Epithelial cell of alveolus of lung (primary cell): ENCODE data around the gene AFTPH.

DNA sequence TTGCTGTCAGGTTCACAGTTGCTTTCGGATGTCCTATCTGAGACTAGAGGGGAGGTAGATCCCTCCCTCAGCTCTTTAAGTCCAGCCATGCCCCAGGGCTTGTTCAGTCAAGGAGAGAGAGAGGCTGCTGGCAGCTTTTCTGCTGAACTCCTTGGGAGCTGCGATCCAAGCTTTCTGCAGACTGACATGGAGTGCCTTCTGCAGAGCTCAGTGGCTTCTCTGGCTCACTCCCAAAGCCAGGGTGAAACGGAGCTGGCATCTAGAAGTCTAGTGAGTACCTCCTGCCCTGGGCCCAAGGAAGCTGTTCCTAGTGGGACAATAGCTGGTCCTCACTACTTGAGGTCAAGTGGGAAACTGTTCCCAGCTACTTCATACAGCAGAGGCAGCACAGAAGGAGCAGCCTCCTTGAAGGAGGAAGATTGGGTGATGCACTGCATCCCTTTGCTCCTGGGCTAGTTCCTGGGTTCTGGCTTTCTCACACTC, 62.5 kb downstream of the TMEM17 start:
- RAMPAGE, long total RNA: no peak
- RRBS: no CpG with 5 or more reads among the region's 3 CpGs

DNA sequence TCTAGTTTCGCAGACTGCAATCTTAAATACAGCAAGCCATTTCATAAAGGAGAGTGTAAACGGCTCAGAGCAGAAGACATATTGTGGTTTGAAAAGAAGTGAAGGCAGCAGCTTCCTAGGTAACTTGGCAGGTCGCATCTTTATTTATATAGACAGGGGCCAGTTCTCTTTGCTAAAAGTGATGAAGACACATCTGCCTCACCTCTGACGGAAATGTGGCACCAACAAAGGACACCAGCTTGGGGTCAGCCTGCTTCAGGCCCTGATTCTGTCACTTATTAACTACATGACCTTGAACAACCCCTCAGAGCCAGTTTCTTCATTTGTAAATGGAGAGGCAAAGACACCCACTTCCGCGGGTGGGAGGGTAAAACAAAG, 63.9 kb upstream of the TMEM17 start:
- RAMPAGE, long total RNA: no peak
- RRBS: no CpG with 5 or more reads among the region's 6 CpGs

- RAMPAGE, long total RNA: no peak
- RRBS: no CpG with 5 or more reads among the region's 19 CpGs
These were observed 64.4 kb upstream of the TMEM17 start for GRCh38 chr2:62570272-62570920.

DNA sequence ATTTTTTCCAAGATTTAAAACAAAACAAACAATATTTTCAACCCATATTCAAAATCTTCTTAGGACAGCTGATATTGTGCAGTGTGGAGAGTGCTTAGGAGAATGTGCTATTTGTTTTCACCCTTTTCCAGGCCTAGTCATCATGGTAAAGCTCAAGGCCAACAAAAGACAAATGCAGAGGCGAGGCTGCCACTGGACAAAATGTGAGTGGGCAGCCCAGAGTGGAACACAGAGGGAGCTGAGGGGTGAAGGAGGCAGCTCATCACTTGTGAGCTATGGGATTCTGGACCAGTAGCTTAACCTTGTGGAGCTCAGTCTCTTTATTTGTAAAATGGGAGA, 84.0 kb upstream of the TMEM17 start:
- RAMPAGE, long total RNA: no peak
- RRBS: no CpG with 5 or more reads among the region's 1 CpG

DNA sequence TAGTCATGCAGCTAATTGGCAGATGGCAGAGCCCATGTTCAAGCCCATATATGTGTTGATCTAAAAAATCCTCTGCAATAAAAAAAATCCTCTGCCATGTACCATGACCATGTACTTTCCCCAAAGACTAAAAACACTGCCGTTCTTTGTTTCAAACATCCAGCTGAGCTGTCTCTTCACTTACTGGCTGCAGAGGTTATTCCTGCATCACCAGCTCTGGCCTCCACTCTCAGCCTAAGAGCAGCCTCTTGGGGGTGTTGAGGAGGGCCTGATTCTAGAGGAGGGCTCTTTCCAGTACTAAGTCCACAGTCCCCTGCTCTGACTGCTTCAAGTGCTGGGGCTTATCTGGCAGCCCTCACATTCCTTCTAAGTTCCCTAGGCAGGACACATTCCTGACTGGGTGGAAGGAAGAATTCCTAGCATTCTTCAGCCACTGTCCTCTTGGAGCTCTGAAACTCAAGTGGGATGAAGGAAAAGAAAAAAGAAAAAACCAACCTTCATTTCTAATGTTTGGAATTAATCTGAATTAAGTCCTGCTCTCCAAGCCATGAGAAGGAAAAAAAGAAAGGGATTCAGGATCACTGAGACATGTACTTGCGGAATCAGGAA, 32.9 kb upstream of the EHBP1 start:
- RAMPAGE, long total RNA: no peak
- RRBS: no CpG with 5 or more reads among the region's 2 CpGs

DNA sequence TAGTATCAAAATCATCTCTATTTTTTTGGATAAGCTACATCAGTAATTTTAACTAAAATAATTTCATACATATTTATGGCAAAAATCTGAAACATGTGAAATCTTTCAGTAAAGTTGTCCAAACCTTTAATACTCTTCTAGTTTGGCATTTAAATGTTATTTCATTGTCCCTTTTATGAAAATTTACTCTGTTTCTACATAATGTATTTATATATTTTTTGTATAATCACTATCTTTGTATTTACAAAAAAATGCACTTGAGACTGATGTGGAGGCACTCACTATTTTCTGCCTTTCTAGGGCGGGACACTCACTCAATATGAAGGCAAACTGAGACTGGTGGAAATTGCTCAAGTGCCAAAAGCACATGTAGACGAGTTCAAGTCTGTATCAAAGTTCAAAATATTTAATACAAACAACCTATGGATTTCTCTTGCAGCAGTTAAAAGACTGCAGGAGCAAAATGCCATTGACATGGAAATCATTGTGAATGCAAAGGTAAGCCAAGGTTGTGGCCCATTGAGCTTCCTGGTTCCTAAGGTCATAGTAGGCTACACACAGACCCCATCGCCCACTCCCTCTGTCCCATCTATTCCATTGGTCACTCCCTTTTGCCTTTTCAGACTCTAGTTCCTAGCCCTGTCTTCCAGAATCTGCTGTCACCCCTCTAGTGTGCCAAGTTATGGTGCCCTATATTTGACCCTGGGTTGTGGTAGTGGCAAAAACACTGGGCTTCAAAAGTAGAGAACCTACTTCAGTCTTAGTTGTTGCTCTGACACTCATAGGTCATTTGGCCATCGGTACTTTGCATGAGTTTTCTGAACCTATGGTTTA, 44.6 kb downstream of the UGP2 start:
- RAMPAGE, long total RNA: no peak
- RRBS: no CpG with 5 or more reads among the region's 4 CpGs

- RAMPAGE, long total RNA: no peak
- RRBS: no CpG with 5 or more reads among the region's 9 CpGs
These were observed 24.9 kb downstream of the VPS54 start for GRCh38 chr2:63994192-63994817.

DNA sequence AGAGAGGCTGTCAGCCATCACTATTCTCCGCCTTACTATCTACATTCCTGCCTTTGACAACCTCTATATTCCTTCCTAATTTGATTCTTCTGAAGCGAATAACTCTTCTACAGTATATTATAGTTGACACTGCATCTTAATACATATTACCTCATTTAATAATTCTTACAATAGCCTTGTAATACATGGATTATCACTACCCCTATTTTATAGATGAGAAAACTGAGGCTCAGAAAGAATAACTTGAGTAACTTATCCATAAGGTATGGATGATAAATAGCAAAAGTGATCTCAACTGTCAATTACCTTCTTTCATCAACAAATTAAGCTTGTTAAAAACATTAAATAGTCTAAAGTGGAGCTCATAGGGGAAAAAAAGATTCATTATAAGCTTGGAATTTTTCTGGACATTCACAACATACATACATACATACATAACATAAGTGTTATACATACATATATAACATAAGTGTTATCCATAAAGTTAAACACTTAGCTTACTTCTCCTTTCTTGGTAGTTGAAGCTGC, 4.6 kb downstream of the VPS54 start:
- RAMPAGE, long total RNA: no peak
- RRBS: no CpG with 5 or more reads among the region's 2 CpGs

DNA sequence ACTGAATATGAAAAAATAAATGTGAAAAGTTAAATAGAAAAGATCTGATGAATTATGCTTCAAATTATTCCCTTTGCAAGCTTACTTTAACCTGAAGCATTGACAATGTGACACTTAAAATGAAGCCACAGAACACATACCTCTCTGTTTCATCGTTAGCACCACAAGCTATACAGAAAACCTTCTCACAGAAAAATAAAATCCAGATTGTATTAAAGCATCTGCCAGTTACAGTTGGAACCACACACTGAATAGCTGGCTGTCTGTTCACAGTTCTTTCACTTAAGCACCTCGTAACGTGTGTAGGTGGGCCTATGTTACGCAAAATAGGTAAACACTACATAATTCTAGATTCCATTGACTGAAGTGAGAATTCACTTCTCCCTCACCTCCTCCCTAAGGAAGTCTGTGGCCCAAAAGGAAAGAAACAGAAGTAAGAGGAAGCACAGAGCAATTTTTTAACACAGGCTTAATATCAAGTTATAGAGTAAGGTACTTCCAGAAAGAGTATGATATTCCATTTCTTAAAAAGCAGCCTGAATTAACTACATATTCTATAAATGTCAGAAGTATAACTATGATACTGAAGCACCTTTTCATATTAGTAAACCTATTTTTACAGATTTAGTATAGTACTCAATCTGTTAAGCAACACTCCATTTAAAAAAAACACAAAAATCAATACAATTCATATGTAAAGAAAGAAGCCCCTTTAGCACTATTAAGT, 24.8 kb downstream of the PELI1 start:
- RAMPAGE, long total RNA: no peak
- RRBS: no CpG with 5 or more reads among the region's 4 CpGs

DNA sequence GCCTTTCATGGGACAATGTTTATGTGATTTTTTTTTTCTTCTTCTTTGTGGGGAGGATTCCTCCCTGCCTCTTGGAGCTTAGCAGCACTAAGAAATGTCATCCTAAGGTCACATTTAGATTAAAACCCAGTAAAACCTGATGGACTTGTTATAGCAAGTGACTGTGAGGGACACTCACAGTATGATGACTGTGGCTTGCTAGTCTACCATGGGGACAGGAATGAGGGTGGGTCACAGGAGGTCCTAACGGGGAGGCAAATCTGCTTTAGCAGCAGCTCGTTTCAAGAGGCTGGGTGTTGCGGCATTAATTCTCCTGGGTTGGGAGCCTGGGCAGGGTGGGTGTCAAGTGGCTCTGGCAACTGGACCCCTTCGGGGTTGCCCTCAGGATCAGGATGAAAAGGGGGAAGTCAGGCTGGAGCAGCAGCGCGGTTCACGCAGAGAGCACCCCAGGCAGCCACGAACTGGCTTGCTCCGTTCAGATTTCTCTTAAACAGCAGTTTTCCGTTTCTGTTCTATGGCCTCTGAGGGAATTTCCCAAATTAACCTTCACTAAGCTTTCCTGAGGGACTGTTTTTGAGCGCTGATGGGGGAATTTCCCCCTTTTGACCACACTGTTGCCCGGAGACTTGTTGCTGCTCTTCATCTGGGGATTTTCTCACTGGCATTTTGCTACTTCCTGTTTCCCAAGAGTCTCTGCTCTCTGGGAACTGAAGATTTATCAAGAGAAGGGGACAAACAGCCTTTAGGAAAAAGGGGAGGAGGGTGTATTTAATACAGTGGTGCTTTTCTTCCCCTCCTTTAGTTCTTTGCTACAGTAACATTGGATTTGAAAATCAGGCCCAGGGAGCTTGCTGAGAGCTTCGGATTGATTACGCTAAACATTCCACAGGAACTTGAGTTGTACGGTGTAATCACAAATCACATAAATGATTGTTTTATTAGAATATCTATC, 59.9 kb upstream of the PELI1 start:
- RAMPAGE, long total RNA: no peak
- RRBS: no CpG with 5 or more reads among the region's 15 CpGs

DNA sequence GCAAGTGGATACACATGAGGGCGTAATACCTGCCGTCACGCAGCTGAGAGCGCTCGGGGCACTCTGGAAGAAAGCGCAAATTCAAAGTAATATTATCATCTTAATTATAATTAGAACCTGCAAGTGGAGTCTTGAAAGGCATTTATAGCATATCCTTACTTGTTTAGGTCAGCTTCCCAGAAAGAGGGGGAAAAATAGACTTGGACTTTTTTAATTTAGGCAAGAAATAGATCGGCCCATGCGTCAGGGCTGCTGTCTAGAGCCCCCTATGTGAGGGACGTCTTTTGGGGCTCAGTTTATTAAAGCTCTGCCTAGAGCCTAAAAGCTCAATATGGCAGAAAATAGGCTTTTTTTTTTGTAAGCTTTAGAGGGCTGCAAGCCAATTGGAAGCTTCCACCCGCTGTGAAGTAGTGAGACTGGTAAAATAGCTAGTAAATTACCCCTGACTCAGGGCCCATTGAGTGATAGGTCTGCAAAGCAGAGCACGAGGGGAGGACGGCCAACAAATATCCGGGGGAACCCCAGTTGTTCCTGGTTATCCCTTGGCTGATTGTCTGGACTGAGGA, 142.2 kb upstream of the LGALSL start:
- RAMPAGE, long total RNA: no peak
- RRBS: no CpG with 5 or more reads among the region's 13 CpGs

DNA sequence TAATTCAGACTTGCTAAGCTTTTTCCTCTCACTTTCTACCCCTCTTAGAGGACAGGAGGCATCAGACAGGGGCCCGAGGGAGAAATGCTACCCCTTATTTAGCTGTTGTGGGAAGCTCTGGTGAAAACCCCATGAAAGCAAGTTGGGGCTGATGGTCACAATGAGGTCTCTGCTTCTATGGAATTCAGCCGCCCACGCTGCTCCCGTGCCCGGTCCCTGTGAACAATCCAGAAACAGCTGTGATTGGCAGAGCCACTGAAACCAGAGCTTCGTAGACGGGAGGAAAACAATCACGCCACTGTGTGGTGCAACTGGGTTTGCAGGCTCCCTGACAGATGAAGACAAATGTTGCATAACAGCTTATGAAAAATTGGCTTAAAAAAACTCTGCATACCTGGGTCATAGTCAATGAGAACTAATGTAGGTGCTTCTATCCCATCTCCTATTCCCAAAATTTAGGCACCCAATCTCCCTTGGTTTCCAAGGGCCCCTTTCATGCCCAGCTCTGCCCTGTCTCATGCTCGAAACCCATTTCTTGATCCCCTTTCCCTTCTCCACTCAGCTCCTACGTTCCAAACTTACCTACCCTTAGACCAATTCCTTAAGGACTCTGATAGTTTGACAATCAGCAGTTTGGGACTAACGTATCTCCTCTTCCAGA, 141.6 kb upstream of the LGALSL start:
- RAMPAGE, long total RNA: no peak
- RRBS: no CpG with 5 or more reads among the region's 11 CpGs

GRCh38 chr2:64455226-64455993, 1.4 kb downstream of the LGALSL start:
- RAMPAGE, long total RNA: no peak
- RRBS: no CpG with 5 or more reads among the region's 5 CpGs

DNA sequence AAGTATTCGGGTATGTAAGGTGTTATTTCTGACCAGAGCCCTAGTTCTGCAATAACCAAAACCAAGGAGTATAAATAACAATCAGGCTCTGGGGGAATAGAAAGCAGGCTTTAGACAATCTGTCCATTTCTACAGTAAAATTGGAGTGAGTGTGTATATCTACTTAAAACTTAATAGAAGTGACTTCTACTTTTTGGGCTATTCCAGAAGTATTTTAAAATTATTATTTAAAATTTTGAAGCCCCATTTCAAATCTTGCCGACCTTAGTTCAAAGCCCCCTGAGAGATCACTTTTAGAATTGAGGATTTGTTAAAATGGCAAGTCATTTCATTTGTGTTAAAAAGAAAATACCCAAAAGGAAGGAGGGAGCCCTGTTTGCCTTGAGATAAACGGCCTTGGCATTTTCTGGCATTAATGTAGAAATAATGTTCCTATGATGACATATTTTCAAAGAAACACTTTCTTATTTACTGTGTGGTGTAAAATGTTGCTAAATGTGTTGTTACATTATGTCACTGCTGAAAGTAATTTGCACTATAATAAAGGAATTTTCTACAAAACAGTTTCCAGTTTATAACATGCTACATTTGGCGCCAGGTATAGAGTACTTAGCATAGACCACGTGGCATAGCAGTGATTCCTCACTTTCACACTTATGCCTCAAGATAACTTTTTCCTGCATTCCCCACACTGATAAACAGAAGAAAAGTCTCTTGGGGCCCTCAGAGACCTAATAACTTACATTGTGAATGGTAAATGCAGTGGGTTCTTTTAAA, 7.0 kb downstream of the LGALSL start:
- RAMPAGE, long total RNA: no peak
- RRBS: no CpG with 5 or more reads among the region's 5 CpGs

DNA sequence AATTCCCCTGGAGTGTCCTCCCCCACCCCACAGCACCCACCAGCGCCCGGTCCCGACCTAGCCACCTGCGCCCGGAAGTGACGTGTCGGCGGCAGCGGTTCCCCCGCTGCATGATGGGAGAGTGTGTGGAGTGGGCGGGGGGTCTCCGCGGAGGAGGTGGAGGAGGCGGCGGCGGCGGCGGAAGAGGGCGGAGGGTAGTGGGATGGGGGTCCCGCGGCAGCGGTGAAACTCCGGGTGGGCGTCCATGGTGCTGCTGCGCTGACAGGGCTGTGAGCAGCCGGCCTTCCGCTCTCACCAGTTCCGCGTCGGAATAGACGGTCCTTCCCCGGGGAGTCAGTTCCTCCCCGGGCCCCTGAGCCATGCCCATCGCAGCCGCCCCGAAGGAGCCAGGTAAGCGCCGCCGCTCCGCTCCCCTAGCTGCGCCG, at the start of gene AFTPH:
TSS of gene AFTPH (plus strand) at position 106 of the 425 bp plus-strand sequence.
- RAMPAGE, long total RNA: start-site peak on the plus strand centred at position 166 of the sequence, 80 bp wide, 70 and 32 reads in 2 replicates
- RRBS: 1% methylated on average over 20 of the region's 42 CpGs

- RAMPAGE, long total RNA: no peak
- RRBS: no CpG with 5 or more reads among the region's 7 CpGs
These were observed 15.5 kb upstream of the SERTAD2 start for GRCh38 chr2:64668992-64669817.

- RAMPAGE, long total RNA: no peak
- RRBS: no CpG with 5 or more reads among the region's 5 CpGs
These were observed 117.1 kb upstream of the SERTAD2 start for GRCh38 chr2:64770775-64771232.

DNA sequence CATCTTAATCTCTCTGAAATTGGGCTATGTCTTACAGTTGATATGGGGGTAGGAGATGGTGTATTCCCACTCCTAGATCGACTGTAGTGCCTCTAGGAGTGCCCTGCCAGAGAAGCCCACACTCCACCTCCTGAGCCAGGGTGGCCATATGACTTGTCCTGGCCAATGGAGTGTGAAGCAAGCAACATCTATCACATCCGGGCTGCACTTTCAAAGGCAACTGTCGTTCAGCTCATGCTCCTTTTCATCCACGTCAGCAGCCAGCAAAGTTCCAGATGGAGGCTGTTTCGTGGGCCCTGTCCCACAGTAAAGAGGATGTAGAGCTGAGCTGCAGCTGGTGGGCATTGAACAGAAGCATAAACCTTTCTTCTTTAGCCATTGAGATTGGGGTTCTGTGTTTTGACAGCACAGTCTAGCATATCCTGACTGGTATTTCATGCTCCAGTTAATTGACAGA, 149.3 kb upstream of the SLC1A4 start:
- RAMPAGE, long total RNA: no peak
- RRBS: no CpG with 5 or more reads among the region's 5 CpGs

DNA sequence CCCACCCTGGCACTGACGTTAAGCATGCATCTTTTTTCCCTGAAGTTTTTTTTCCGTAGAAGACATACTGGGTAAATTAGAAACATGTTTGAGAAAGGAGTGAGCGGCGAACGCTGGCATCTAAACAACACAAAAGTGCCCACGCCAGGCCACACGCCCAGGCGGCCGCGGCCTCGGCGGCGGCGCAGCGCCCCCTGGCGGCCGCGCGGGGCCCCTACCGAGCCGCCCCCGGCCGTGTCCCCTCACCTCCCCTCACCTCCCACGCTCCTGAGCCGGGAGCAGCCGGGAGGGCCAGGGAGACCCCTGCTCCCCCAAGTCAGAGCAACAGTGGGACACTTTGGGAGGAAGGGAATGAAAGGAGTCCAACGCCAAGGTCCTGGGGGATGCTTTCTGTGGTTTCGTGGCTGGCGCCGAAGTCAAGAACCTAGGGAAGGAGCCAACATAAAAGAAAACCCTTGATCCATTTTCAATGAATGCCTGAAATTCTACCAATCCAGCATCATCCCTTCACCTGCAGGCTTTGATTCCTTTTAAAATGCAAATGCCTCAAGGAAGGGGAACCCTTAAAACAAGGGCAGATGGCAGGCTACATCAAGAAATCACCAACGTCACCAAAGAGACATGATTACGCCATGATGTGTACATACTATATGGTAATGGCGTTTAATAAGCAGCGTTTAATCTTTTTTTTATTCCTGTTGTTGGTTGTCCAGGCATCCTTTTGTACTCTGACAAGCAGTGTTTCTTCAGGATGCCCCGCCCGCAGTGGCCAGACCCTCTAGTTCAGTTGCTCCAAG, 123.5 kb upstream of the SLC1A4 start:
- RAMPAGE, long total RNA: no peak
- RRBS: 13% methylated on average over 2 of the region's 36 CpGs

DNA sequence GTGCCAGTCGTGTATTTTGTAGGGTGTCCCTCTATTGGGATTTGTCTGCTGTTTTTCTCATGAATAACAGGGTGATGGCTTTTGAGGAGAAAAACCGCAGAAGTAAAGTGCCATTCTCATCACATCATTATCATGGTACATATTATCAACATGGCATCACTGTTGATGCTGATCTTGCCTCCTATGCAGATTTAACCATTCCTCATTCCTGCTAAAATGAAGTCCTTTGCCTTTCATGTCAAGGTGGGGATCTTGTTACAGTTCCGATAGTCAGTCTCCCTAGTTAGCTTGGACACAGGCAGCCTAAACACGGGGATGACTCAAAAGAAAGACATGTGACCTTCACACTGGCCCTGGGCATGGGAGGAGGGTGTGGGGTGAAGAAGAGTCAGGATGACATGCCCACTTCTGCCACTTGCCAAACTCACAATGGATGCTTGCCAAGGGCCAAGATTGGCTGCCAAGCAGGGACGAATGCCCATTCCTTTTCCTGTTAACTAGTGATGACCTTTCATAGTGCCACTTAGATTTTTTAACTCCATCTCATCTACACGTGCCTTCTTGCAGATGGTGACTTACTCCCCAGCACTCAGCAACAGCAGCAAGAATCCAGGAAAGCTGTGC, 14.0 kb upstream of the SLC1A4 start:
- RAMPAGE, long total RNA: no peak
- RRBS: no CpG with 5 or more reads among the region's 6 CpGs